Bile duct (tissue), 1 donor: ENCODE measurements around a stretch of chr1.

DNA sequence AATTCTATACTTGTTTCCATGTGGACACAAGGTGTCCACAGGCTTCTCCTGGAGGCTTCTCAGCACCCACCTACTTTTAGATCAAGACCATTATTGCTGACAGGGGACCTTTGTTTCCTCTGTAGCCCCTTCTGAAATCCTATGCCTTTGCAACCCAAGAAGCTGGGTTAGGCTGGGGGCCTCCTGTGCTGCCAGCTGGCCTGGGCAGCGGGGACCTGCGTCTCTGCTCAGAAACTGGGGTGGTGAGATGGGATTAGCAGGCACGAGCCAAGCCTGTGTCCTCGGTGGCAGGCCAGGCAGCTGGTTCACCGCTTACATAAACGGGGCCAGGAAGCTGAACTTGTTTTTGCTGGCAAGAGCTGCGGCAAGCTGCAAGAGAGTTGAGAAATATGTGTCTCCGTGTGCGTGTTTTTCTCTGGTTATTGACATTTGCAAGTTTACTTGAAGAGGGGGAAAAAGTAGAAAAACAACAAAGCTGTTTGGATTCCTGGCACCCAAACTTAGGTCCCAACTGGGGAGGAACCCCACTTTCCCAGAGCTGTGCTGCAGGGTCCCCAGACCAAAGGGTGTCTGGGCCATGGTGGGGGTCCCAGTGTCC is 14.3 kb downstream of the IL6R start:
- PRO-cap: bidirectional peak, plus-strand start at position 343 of the sequence, minus-strand start at position 307 of the sequence

- PRO-cap: no peak
Measured at GRCh38 chr1:154453409-154454238, 48.4 kb upstream of the TDRD10 start.

DNA sequence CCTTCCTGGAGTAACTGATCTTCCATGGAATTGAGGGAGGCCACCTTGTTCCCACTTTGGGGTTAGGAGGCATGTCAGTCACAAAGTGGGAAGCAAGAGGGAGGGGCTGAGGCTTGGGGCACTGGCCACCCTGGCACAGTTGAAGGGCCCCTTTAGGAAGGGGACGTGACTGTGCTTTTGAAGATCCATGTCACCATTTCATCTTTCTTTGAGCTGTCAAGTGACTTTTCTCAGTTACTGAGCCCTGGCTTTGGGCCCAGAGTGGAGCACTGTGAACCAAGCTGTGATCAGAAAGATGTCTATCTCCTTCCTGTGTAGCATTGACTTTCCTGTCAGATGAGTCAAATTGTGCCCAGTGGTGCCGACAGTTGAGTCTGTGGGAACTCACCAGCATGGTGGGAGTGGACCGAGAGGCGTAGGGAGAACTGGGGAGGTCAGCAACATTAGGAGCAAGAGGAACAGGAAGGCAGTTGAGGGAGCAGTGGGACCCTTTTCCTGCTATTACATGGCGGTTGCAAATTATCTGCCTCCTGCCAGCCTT is 38.4 kb upstream of the TDRD10 start:
- PRO-cap: no peak

DNA sequence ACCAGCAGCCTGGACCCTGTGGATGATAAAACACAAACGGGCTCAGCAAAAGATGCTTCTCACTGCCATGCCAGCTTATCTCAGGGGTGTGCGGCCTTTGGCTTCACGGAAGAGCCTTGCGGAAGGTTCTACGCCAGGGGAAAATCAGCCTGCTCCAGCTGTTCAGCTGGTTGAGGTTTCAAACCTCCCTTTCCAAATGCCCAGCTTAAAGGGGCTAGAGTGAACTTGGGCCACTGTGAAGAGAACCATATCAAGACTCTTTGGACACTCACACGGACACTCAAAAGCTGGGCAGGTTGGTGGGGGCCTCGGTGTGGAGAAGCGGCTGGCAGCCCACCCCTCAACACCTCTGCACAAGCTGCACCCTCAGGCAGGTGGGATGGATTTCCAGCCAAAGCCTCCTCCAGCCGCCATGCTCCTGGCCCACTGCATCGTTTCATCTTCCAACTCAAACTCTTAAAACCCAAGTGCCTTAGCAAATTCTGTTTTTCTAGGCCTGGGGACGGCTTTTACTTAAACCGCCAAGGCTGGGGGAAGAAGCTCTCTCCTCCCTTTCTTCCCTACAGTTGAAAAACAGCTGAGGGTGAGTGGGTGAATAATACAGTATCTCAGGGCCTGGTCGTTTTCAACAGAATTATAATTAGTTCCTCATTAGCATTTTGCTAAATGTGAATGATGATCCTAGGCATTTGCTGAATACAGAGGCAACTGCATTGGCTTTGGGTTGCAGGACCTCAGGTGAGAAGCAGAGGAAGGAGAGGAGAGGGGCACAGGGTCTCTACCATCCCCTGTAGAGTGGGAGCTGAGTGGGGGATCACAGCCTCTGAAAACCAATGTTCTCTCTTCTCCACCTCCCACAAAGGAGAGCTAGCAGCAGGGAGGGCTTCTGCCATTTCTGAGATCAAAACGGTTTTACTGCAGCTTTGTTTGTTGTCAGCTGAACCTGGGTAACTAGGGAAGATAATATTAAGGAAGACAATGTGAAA is 36.3 kb upstream of the TDRD10 start:
- PRO-cap: no peak

DNA sequence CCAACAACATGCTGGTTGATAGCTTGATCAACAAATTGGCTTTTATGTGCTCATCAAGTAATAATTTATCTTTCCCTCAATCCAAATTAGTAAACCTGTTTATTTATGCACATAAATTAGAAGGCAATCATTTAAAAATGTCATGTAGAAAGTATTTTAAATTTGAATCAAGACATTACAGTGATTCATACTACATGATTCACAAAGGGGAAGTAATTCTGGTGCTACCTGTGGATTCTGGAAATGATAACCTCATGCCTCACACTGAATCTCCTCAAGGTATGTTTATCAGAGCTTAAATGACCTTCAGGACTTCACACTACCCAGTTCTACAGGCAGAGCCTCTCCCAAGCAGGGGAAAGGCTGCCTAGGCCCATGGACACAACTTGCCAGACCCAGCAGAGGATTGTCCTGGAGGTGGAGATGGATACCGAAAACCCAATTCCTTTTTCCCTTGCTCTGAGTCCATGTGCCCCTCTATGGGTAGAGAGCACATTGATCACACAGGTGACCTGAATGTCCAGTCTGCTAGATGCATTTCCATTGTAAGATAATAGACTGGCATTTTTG is 25.2 kb upstream of the TDRD10 start:
- PRO-cap: no peak

DNA sequence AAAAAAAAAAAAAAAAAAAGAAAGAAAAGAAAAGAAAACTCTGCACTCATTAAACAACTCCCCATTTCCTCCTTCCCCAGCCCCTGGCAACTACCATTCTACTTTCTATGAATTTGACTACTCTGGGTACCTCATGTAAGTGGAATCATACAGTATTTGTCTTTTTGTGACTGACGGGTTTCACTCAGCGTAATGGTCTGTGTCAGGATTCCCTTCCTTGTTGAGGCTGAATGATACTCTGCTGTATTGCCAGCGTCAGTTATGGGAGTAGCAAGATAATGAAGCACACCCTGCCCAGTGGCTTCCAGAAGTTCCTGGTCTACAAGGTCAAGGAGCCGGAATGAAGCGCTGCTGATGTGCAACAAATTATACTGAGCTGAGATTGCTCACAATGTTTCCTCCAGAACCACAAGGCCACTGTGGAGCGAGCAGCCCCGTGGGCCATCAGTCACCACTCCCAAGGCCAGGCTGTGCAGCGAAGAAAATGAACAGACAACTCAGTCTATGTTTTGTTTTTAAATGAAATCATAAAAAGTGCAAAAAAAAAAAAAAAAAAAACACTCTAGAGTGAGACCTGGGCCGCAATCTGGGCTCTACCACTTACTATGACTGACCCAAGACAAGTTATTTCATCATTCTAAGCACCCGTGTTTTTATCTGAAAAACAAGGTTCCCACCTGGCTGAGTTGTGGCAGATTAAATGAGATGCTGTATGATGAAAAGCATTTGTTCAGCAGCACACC is 24.0 kb upstream of the TDRD10 start:
- PRO-cap: no peak

GRCh38 chr1:154559168-154560032 is 938 bp upstream of the UBE2Q1 start:
- PRO-cap: no peak

- PRO-cap: no peak
Measured at GRCh38 chr1:154601767-154602799, 5.9 kb downstream of the ADAR start.

GRCh38 chr1:154608409-154608514 is 276 bp upstream of the ADAR start:
- PRO-cap: no peak

DNA sequence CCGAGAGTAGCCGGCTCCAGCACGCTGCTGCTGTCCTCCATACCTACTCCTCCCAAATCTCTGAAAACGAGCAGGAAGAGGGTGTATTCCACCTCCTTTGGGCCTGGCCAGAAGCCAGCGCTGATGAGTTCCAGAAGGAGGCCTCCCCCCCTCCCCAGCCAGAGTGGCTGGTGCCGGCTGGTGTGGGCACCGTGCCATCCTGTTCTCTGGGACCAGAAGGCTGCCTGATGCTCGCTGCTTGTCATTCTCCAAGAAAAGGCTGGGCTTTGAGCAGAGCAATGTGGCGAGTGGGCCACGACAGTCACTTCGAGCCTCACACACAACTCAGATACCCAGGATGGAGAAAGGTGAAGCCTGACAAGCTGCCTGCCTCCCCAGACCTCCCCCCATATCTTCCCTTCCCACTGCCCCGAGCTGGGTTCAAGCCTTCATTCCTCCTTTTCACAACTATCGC is 22.1 kb downstream of the KCNN3 start:
- PRO-cap: no peak

DNA sequence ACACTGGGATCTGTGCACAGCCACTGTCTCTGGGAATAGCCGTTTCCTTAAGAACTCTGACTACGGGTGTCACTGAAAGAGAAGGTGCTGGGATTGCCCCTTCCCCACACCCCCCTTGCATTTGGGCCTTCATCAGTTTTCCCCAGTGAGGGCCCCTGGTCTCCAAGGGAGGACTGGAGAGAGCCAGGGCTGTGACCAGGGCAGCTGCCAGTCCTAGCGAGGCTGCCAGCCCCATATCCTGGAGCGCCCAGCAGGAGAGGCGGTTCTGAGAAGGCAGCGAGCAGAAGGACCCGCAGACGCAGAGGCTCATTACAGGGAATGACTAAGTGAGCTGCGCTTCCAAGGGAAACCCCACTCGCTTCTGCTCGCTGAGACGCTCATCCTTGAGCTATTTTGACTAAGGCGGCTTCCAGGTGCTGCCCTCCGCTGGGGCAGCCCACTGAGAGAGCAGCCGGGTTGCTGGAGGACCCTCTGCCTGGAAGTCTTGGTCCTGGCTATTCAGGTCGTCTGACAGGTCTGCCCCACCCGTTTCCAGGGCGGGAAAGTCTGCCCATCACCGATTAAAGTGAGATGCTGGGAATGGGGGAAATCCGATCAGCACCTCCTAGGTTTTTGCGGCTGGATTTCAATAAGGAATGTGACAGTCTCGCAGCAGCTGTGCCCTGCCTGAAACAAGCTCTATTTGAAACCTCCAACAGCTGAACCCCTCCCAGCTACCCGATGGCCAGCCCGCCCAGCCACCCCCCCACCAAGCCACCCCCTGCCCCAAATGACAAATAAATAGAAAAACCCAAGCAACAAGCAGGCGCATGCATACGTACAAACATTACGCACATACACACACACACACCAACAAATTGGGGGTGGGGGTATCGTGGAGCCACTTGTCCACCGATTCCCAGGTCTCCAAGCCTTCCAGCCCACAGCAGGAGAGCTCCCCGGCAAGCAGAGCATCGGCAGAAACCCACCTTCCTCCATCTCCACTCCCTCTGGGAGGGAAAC is 2.8 kb downstream of the KCNN3 start:
- PRO-cap: unidirectional peak, plus-strand start at position 309 of the sequence; unidirectional peak, plus-strand start at position 443 of the sequence

DNA sequence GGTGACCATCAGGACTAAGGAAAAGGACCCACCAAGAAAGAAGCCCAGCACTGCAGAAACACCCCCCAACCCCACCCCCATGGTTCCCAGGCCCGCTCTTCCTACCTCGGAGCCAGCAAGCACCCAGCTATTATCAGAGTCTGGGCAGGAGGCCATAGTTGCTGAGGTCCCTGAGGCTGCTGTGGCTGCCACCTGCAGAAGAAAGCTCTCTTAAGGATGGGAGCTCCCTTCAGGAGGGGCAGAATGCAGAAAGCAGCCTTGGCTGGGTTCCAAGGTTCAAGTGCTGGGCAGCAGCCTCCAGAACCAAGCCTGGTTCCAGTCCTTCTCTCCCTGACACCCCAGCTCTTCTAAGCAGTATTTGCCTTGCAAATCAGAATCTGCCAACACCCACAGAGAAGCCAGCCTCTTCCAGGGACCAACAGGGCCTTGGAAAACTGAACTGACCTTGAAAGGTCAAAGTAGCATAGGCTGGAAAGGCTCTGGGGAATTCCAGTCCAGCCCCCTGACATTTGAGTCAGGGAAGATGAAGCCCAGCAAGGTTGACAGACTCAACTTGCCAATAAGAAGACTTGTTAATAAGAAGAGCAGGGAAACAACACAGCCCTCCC is 2.2 kb downstream of the PBXIP1 start:
- PRO-cap: no peak

DNA sequence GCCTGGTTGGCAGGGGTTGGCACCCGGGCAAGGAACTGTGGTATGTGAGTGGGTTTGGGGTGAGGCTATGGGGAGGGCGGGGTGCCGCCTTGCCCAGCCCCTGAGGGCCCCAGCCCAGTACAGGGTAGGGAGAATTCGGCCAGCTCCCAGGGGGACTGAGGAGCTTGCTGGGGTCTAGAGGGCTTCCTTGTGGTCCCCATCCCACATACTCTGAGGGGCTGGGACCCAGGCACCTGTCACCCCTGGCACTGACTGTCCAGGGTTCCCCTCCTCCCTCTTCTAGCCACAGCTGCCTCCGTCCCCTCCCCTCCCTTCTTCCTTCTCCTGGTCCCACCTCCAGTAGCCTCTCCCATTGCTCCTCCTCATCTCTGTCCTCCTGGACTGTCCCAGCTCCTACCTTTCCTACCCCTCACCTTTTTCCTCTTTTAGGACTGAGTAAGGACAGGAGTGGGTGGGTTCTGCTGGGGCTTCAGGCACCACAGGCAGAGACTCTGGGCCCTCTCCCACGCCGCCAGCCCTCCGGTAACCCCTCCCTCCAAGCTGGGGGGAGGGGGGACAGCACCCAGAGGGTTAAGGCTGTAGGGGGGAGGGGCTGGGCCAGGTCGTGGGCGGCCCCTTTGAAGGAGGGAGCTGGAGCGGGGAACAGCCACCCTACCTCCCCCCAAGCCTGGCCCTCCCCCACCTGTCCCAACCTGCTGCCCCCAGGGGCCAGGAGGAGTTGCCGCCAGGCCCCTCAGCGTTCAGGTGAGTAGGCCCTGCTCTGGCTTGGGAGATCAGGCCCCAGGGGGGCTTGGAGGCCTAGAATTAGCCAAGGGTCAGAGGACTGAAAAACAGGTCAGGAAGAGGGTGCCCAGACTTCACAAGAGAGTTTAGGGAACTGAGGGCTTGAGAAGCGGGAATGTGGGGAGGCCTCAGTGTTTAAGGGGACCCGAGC is 5.9 kb downstream of the ZBTB7B start:
- PRO-cap: no peak

- PRO-cap: no peak
Measured at GRCh38 chr1:155018744-155019340, 14.7 kb downstream of the DCST2 start.

DNA sequence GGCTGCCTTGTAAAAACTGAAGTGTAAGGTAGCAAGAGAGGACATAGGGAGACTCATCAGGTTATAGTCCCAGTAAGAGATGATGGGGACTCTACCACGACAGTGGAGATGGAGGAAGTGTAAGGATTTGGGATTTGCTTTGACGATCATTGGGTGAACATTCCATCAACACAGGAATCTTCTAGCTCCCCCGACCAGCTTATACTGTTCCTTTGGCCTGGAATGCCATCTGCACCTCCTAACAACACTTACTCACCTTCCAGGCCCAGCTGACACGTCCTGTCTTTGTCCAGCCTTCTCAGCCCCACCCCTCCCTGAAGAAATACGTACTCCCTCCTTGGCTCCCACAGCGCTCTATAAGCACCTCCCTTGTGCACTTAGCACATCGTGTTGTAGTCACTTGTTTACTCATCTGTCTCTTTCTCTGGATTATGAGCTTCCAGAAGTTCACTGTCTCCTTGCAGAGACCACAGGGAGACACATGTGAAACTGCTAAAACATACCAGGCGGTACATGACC is 4.8 kb downstream of the DCST1 start:
- PRO-cap: no peak

DNA sequence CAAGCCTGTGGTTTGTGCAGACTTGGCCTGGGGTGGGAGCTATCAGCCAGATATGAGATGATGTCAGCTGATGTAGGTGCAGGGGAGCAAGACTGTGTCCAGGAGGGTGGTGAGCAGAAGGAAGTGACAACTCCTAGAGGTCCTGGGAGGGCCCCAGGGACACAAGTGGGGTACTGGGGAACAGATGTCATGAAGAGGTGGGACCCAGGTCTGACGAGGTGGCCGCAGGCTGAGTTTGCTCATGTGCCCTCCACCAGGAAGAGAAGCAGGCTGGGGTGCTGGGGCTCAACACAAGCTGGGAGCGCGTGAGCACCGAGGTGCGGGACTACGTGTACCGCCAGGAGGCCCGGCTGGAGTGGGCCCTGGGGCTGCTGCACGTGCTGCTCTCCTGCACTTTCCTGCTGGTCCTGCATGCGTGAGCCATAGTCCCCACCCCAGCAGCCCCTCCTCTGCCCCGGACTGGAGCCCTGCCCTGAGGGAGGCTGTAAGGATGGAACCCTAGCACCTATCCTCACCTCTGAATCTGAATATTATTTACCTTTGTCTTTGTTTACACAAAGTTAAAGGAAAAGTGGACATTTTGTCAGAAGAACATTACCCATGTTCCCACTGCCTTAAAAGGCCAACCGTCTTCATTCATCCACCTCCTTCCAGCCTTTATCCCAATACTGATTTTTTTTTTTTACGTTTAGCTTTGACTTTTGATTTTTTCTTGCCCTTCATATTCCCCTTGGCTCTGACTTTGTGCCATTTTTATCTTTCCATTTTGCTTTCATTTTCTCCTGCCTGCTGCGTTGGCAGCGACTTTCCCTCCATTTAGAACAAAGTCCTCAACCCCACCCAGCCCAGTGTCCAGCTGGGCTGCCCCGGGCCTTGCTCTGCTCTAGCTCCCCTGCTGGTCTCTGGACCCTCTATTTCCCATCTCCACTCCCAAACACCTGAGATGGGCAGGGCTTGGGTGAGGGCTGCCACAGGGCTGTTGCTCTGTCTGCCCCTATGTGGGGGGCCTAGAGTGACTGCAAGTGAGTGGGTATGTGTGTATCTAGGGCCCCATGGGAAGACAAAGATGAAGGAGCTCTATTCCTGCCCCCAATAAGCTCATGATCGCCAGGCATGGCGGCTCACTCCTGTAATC is 7.7 kb upstream of the ADAM15 start:
- PRO-cap: unidirectional peak, plus-strand start at position 848 of the sequence

DNA sequence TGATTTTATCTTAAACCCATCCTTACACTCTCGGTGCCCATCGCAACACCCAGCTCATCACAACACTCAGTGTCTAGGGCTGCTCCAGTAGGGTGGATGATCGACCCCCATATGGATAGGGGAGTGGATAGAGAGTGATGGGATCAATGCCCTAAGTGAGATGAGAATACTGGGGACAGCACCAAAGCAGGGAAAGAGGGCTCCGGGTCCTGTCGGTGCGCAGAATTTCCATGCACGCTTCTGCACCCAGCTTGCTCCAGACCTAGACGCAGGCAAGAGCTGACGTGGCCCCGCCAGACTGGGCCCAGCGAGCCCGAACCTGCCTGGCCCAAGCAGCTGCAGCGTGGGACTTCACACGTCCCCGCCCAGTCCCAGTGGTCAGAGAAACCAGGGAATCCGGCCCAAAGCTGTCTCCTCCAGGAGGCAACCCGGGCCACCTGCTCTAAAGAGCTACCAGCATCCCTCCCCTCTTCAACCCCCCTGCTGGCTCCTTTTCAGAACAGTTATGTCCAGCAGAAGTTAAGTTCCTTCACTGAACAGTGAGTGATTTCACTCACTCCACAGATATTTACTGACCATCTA is 2.3 kb upstream of the EFNA1 start:
- PRO-cap: no peak

GRCh38 chr1:155244425-155245343 is 3.6 kb upstream of the GBA1 start:
- PRO-cap: bidirectional peak, plus-strand start at chr1:155244894, minus-strand start at chr1:155244627

DNA sequence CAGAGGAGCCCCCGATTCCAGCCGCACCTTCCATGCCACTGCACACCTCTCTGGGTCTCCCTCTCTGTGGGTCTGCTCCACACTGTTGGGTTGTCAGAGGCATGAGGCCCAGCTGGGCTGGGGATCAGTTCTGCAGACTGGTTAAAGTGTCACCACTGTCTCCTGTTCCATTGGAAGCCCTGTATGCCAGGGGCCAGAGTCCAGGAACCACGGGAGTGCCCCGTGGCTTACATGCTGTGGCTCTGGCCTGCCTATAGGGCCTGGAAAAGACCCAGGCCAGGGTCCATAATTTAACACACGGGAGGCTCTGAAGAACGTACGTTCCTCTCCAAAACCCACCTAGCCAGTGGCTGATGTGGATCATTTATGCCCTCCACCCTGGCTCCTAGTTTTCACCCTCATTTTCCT is 380 bp downstream of the PKLR start:
- PRO-cap: no peak

DNA sequence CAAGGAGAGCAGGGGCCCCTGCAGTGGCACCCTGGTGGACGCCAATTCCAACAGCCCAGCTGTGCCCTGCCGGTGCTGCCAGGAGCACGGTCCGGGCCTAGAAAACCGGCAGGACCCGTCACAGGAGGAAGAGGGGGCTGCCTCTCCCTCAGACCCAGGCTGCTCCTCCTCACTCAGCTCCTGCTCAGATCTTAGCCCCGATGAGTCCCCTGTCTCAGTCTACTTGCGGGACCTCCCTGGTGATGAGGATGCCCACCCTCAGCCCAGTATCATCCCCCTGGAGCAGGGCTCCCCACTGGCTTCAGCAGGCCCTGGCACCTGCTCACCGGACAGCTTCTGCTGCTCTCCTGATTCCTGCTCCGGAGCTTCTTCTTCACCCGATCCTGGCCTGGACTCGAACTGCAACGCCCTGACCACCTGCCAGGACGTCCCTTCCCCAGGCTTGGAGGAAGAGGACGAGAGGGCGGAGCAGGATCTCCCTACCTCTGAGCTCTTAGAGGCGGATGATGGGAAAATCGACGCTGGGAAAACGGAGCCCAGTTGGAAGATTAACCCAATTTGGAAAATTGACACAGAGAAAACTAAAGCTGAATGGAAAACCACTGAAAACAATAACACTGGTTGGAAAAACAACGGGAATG is 1.3 kb downstream of the RUSC1 start:
- PRO-cap: no peak